ENCODE results near the gene WIPF1.

DNA sequence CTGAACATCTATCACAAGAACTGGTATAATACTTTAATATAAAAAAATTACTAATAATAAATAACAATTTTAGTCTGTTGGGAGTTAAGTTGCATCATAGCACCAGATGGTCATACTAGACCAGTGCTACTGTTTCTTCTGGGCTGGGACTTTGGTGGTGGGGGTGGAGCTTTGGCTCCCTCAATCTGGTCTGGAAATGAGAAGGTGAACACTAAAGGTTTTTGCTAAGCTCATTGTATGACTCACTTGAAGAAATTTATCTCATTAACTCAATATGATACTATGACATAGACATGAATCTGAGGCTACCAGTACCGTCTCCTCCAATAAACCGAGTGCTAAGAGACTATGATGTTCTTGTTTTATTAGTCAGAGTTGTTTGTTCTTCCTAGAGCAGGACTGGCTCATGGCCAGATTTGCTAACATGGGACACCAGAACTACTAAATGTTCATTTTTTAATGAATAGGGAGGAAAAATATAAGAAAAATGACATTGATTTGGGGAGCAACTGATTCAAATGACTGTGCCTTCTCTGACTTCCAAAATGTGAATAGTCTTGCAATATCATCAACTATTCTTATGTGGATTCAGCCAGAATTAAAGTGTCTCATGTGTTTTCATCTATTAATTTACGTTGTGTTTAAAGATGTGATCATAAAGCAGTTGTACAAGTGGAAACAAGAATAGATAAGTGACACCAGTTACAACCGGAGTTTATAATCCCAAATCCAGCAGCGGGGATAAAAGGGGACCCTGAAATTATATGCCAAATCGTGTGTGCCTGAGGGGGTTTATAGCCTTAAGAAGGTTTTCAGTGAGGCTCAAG, 26.2 kb upstream of the MAP3K20 start:
- PRO-cap, result no peak

DNA sequence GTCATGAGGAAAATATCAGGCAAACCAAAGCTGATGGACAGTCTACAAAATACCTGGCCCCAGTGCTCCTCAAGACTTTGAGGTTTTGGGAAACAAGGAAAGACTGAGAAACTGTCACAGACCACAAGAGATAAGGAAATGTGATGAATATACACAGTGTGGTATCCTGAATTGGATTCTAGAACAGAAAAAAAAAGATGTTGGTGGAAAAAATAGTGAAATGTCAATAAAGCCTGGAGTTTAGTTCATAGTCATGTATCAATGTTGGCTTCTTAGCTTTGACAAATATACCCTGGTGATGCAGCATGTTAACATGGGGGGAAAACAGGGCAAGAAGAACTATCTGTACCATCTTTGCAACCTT, 28.7 kb downstream of the MAP3K20 start:
- PRO-cap, result no peak

- PRO-cap, result no peak
Observed at GRCh38 chr2:173150063-173150393, 74.4 kb downstream of the MAP3K20 start.

DNA sequence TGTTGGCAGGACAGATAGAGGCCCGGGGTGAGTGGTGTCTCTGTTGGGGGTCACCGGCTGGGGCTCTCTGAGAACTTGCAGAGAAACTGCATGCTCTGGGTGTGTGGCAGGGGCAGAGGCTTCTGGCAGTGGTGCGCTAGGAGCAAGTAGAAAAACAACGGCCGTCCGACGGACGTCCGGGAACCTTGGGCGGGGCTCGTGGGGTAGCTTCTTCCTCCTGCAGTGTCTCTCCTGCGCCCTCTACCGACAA, 94.4 kb downstream of the CDCA7 start:
- PRO-cap, result unidirectional peak, minus-strand start at position 124 of the sequence

DNA sequence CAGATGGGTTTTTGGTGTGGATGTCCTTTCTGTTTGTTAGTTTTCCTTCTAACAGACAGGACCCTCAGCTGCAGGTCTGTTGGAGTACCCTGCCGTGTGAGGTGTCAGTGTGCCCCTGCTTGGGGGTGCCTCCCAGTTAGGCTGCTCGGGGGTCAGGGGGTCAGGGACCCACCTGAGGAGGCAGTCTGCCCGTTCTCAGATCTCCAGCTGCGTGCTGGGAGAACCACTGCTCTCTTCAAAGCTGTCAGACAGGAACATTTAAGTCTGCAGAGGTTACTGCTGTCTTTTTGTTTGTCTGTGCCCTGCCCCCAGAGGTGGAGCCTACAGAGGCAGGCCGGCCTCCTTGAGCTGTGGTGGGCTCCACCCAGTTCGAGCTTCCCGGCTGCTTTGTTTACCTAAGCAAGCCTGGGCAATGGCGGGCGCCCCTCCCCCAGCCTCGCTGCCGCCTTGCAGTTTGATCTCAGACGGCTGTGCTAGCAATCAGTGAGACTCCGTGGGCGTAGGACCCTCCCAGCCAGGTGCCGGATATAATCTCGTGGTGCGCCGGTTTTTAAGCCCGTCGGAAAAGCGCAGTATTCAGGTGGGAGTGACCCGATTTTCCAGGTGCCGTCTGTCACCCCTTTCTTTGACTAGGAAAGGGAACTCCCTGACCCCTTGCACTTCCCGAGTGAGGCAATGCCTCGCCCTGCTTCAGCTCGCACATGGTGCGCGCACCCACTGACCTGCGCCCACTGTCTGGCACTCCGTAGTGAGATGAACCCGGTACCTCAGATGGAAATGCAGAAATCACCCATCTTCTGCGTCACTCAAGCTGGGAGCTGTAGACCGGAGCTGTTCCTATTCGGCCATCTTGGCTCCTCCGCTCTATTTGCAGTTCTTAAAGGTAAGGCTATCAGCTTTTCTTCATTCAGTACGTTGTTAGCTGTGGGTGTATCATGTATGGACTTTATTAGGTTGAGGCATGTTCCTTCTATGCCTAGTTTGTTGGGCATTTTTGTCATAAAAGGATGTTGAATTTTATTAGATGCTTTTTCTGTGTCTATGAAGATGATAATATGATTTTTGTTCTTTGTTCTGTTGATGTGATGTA, 178.1 kb downstream of the CDCA7 start:
- PRO-cap, result unidirectional peak, minus-strand start at position 865 of the sequence

DNA sequence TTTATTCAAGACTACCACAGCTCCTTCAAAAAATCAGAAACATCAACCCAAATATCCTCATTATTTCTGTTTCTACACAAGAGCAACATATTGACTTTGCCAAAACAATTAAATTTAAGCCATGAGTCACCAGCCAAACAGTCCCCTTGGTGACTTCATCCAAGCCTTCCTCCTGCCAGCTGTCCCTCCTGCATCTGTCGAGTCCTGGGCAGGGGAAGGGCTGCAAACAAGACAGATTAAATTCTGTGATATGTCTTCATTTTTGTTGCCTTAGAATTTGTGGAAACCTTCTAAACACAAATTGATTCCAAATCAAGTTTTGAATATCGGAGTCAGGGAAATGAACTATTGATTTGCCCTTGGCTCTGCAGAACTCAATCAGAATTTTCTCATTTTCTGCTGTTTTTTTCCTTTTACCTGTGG, 110.3 kb downstream of the SP3 start:
- PRO-cap, result no peak

DNA sequence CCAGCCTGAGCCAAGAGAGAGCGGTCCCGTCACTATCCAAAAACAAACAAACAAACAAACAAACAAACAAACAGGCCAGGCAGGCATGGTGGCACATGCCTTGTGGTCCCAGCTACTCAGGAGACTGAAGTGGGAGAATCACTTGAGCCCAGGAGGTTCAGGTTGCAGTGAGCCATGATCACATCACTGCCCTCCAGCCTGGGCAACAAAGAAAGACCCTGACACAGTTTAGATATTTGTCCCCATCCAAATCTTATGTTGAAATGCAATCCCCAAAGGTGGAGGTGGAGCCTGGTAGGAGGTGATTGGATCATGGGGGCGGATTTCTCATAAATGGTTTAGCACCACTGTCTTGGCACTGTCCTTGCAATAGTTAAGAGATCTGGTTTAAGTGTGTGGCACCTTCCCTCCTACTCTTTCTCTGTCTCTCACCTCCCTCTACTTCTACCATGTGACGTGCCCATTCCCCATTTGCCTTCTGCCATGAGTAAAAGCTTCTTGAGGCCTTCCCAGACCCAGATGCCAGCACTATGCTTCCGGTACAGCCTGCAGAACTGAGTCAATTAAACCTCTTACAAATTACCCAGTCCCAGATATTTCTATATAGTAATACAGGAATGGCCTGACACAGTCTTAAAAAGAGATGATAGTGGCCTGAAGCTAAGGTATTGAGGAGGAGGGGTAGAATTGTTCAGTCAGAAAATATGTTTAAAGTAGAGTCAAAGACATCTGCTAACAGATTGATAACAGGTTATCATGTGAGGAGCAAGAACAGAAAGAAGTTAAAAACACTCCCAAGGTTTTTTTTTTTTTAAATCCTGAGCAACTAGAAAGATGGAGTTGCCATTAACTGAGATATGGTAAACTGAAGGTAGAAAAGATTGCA, 43.4 kb downstream of the SP3 start:
- PRO-cap, result unidirectional peak, minus-strand start at position 442 of the sequence

GRCh38 chr2:173966509-173967281, 1.5 kb upstream of the SP3 start:
- PRO-cap, result unidirectional peak, minus-strand start at chr2:173966676

DNA sequence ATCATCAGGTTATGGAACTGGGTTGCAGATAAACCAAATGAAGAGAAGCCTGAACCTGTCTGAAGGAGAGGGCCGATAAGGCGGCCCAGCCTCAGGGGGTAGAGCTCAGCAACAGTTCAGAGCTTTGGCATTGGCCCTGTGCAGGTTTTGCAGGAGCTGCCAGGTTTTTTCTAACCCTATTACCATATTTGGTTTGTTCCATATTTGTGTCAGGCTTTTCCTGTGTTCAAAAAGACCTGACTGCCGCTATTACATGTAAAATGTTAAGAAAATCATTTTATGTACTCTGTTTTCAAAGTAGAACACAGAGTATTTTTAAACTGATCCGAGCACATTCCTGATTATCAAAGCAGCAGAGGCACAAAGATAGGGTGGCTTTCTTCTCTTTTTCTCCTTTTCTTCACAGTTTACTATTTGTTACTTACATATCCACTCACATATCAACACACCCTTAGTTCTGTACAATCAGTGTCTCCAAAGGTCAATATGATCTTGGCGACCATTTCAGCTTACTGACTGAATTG, 20.1 kb upstream of the SP3 start:
- PRO-cap, result no peak

- PRO-cap, result no peak
Observed at GRCh38 chr2:173986377-173987301, 21.5 kb upstream of the SP3 start.

DNA sequence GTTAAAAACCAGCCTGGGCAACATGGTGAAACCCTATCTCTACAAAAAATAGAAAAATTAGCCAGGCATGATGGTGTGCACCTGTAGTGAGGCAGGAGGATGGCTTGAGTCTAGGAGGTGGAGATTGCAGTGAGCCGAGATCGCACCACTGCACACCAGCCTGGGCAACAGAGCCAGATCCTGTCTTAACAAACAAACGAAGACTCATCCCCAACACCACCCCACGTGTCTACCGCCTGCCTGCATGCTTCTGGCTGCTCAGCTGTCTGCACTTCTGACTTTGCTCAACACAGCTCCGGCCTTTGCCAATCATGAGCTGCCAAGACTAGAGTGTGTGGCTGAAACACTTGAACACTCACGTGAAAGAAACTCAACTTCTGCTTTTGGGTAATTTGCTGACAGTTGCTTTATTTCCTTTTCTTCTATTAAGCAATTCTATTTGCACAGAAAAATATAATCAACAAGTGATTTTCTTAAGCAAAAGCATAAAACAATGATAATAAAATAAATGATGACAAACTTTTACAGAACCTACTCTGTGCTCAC, 32.1 kb upstream of the SP3 start:
- PRO-cap, result no peak

- PRO-cap, result no peak
Observed at GRCh38 chr2:173999097-173999809, 34.1 kb upstream of the SP3 start.

DNA sequence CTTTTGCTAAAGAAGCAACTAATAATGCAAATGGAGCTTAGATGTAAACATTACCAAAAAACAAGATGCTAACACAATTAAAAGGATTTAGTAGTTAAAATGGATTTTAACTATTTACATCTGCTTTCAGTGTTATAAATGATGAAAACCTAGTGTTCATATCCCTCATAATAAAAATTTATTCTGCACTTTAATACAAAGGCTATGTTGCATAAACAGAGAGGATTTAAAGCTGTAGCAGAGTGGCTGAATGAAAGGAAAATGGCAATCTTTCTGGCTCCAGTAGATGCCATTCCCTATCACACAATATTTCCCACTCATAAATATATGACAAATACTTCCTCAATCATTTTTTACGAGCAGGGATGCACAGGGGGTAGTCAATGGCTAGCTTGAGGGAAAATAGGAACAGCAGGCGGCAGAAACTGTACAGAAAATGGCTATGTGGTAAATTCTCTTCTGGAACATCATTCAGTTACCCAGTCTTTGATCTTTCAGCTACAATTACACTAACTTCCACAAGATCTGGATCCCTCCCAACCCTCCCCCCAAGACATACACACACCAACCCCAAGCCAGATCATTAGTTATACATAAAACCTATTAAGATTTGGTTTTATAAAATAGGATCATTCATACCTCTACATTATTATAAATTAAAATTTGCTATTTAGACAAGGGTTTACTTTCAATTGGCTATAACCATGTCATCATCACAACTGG, 127.2 kb downstream of the OLA1 start:
- PRO-cap, result no peak

DNA sequence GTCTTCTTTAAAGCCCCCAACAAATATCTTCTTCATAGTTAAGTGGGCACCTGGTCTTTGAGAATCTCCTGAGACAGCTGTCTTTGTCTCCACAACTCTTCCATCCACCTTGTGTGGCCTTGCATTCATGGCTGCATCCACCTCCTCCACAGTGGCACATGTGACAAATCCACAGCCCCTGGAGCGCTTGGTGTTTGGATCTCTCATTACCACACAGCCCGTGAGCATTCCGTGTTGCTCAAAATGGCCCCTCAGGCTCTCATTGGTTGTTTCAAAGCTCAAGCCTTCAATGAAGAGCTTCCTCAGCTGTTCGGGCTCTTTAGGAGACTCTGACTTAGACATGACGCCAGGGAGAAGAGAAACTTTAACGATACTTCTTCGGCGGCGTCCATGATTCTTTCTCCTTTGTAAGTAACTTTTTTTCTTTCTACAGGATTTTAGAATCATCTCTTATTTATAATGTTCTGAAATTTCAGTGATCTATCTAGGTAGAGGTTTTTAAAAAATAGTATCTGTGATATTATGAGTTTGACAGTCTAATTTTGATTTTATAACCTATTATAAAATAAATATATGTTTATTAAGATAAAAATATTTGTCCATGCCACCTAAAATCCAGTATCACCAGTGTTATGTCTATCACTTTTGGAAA, 24.0 kb upstream of the SP9 start:
- PRO-cap, result no peak

DNA sequence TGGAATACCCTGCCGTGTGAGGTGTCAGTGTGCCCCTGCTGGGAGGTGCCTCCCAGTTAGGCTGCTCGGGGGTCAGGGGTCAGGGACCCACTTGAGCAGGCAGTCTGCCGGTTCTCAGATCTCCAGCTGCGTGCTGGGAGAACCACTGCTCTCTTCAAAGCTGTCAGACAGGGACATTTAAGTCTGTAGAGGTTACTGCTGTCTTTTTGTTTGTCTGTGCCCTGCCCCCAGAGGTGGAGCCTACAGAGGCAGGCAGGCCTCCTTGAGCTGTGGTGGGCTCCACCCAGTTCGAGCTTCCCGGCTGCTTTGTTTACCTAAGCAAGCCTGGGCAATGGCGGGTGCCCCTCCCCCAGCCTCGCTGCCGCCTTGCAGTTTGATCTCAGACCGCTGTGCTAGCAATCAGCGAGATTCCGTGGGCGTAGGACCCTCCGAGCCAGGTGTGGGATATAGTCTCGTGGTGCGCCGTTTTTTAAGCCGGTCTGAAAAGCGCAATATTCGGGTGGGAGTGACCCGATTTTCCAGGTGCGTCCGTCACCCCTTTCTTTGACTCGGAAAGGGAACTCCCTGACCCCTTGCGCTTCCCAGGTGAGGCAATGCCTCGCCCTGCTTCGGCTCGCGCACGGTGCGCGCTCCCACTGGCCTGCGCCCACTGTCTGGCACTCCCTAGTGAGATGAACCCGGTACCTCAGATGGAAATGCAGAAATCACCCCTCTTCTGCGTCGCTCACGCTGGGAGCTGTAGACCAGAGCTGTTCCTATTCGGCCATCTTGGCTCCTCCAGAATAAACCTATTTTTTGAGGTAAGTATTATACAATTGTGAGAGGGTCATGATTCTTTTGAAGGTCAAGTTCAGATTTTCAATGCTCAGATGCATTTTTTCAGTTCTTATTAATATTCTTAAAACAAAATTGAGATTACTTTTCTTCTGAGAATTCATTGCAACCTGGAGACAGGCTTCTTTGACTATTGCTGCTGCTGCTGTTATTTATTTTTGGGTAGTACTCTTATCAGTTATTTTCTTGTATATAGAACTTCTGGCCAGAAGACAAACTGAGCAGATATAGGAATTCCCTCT, 14.5 kb downstream of the SCRN3 start:
- PRO-cap, result no peak

- PRO-cap, result no peak
Observed at GRCh38 chr2:174487539-174487795, 638 bp upstream of the GPR155 start.

- PRO-cap, result no peak
Observed at GRCh38 chr2:174594216-174595054, 3.2 kb downstream of the WIPF1 start.

- PRO-cap, result bidirectional peak, plus-strand start at chr2:174597969, minus-strand start at chr2:174597804
Observed at GRCh38 chr2:174597507-174598100, at the start of gene WIPF1. WIPF1 (minus strand) TSS chr2:174597804.

DNA sequence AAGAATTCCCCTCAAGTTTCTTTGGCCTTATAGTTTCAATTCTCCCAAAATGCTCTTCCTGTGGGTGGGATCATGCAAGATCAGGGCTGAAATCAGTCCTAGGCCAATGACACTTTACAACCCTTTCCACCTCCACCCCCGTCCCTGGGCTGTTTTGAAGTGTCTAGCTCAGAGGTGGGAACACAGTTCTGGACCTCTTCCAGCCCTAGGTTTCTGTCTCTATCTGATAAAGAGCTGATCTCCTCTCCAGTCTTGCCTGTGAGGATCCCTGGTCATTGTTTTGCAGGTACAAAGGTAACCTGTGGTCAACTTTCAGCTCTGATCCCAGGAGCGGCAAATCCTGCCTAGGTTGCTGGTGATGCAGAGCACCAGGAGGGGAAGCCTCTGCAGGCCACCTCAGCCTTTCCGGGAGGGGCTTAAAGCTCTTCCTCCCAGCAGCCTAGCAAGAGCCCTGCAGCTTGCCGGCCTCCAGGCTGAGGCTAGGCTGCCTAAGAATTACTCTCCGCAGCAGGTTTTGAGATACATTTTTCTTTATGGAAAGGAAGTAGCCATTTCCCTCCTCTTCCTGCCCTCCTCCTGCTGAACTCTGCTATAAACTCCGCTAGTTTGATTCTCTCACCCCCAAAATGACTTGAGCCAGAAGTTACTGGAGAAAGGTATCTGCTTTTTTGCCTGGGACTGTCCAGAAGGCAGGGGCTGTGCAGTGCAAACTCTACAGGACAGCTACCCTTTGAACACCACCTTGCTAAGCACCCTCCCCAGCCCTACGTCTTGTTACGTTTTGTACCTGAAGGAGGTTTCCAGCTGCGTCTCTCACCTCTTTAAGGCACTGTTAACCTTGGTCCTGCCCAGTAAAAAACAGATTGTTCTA, 69.9 kb upstream of the WIPF1 start:
- PRO-cap, result no peak

- PRO-cap, result no peak
Observed at GRCh38 chr2:174750858-174751583, 13.3 kb downstream of the CHRNA1 start.